A375 (cell line): ENCODE results near the gene DIAPH3.

DNA sequence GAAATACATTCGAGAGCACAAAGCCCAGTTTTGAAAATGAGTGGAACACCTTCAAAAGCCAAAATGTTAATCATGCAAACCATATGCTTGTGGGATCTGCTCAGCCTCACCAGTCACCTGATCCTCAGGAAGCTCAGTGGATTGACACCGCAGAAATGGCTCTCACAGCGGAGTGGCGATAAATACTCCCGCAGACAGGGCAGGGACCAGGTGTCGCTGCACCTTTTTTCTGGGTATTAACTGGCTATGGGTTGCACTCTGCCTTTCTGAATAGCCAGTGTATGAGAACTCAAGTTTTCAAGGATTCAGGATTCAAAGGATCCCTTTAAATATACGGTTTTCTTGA lies 18.2 kb upstream of the DHRS12 start:
- RAMPAGE, long total RNA, result no peak

GRCh38 chr13:51962036-51962453 lies 49.2 kb downstream of the ATP7B start:
- RAMPAGE, long total RNA, result no peak

GRCh38 chr13:52029413-52030043 lies 5.0 kb downstream of the UTP14C start:
- RAMPAGE, long total RNA, result no peak

DNA sequence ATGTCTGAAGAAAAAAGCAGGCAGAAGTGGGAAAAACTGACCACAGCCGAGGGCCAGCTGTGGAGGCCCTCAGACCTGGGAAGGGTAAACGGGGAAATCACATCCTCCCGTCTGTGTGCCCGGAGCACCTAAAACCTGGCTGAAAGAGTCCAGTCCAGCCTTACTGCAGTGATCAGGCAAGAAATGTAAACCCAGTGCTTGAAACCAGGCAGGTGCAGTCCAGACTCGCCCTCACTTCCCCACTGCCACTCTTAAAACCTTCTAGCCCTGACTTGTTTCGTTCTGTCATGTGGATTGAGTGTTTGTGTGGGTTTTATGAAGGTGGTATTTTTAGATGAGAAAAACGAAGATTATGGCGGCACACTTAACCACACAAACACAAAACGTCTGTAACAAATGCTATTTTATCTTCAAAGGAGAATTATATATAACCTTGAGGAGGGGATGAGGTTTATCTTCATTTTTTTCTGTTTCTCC lies 851 bp upstream of the CKAP2 start:
- RAMPAGE, long total RNA, result no peak

DNA sequence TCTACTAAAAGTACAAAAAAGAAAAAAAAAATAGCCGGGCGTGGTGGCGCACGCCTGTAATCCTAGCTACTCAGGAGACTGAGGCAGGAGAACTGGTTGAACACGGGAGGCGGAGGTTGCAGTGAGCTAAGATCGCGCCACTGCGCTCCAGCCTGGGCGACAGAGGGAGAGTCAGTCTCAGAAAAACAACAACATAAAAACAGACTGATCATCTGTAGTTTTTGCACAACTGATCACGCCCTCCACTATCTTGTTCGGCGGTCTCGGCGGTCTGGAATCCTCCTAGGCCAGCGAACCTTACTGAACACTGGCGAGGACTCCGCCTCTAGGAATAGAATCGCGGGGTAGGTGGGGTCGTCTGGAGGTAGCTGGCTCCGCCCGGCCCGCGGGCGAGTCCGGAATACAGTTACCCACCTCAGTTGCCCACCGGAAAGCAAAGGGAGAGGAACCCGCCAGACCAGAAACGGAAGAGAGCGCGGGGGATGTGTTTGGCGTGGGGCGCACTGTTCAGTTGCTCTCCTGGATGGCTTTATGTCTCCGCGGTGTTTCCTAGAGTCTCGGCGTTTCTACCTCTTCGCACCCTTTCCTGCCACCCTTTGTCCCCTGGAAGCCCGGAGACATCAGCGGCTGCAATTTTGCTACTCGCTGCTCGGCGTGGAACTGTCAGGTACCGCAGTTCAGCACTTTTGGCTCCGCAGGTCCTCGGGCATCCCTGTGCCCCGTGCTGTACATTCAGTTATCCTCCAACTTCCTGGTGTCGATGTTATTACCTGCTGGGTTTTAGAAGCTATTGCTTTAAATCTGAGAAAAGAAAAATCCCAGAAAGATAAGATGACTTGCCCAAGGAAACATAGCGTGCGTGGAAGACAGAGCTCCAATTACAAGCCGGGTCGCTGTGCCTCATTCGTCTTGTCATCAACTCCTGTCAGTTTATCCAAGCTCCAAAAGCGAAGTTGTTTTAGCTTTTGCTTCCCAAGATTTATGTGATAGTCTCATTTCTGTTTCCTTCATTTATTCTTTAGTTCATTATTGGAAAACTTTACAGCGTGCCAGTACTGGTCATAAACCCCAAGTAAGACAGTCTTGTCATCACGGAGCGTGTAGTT lies 24.9 kb upstream of the HNRNPA1L2 start:
- RAMPAGE, long total RNA, result no peak

DNA sequence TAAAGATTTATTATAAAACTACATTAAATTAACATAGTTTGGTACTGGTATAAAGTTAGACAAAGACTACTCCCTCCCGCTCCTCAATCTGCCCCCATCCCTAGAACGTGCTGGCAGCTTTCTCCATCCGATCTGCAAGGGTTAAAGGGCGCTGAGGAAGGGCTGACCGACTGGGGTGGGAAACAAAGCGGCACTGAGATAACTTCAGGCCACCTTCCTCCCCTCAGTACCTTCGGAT lies 785 bp upstream of the SUGT1 start:
- RAMPAGE, long total RNA, result no peak

- RAMPAGE, long total RNA, result no peak
Observed at GRCh38 chr13:52738830-52739245, 782 bp downstream of the CNMD start.

DNA sequence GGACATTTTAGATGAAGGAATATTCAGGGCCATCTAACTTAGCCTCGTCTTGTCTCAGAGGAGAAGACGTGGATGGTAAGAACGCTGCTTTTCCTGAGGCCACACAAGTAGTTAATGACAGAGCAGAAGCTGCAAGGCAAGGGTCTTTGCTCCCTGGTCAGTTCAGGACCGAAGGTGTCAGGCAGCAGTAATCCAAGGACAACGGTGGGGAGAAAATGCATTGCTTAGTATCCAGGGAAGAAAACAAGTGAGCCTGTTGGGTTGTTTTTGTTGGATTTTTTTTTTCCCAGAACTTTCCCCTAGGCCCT lies 16.3 kb downstream of the OLFM4 start:
- RAMPAGE, long total RNA, result no peak

DNA sequence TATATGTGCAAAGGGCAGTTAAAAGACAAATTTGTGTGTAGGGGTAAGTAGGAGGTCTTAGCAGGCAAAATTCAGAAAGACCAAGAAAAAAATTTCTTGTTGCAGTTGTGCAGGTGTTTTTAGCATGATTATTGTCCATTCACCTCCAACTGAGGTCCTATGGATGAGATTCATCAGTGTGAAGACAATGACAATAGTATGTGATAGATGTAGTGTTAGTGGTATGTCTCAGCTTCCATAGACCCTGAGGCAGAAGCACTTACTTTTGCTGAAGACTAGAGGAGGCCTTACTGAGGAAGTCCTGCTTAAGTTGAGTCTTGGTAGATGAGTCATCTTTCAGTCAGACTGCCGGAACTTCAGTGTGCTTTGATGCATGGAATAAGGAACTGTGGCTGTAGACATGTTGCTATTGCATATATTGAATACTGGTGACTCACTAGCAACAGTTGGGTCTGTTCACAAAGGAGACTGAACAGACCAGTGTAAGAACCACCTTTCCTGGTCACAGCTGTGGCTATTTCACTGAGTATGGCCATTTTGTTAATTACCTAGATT lies 1000.5 kb downstream of the OLFM4 start:
- RAMPAGE, long total RNA, result no peak

GRCh38 chr13:54511244-54511829 lies 1482.7 kb downstream of the OLFM4 start:
- RAMPAGE, long total RNA, result no peak

- RAMPAGE, long total RNA, result no peak
Observed at GRCh38 chr13:54571964-54572749, 1543.5 kb downstream of the OLFM4 start.

- RAMPAGE, long total RNA, result no peak
Observed at GRCh38 chr13:55293460-55293659, 1847.4 kb upstream of the PRR20A start.

GRCh38 chr13:55658127-55658634 lies 1482.5 kb upstream of the PRR20A start:
- RAMPAGE, long total RNA, result no peak

GRCh38 chr13:55879718-55880179 lies 1261.0 kb upstream of the PRR20A start:
- RAMPAGE, long total RNA, result no peak

GRCh38 chr13:57075531-57076107 lies 65.1 kb upstream of the PRR20A start:
- RAMPAGE, long total RNA, result no peak

DNA sequence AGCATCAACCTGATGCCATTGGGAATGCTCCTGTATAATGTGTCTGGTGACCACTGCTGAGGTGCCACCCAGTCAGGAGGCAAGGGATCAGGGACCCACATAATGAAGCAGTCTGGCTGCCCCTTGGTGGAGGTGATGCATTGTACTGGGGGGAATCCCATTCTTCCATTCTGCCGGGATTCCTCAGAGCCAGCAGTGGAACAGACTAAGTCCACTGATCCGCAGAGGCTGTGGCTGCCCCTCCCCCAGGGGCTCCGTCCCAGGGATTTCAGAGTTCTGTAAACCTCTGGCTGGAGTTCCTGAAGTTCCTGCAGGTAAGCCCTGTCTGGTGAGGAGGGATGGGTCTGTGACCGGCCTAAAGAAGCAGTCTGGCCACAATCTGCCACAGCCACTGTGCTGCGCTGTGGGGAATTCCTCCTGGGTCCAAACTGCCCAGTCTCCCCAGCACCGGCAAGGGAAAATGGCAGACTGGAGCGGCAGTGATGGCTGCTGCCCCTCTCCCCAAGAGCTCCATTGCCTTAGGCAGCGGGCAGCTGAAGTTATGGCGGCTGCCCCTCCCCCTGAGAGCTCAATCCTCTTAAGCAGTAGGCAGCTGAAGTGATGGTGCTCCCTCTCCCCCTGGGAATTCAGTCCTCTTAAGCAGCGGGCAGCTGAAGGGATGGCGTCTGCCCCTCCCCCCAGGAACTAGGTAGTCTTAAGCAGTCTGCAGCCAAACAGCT lies 155.6 kb downstream of the PCDH17 start:
- RAMPAGE, long total RNA, result no peak

GRCh38 chr13:59368701-59369171 lies 795.0 kb downstream of the DIAPH3 start:
- RAMPAGE, long total RNA, result no peak

GRCh38 chr13:59409525-59410243 lies 754.0 kb downstream of the DIAPH3 start:
- RAMPAGE, long total RNA, result no peak

- RAMPAGE, long total RNA, result no peak
Observed at GRCh38 chr13:59479596-59480198, 684.0 kb downstream of the DIAPH3 start.

GRCh38 chr13:60163698-60164847 lies at the start of gene DIAPH3:
TSS of gene DIAPH3 (minus strand) at chr13:60163928.
- RAMPAGE, long total RNA, result no peak